ENCODE results near the gene FER.

- RRBS, 2 experiments, result no CpG with 5 or more reads among the region's 2 CpGs
These were observed 300.5 kb downstream of the SLCO4C1 start for GRCh38 chr5:101995644-101995992.

DNA sequence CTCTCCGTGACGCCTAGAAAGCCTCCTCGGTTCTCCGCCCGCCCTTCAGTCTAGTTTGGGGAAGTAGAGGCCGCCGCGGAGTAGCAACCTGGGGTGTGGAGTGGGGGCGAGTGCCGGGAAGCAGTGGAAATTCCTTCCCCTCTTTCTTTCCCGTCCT, 514 bp downstream of the PAM start:
- RRBS, 2 experiments, result no CpG with 5 or more reads among the region's 11 CpGs

DNA sequence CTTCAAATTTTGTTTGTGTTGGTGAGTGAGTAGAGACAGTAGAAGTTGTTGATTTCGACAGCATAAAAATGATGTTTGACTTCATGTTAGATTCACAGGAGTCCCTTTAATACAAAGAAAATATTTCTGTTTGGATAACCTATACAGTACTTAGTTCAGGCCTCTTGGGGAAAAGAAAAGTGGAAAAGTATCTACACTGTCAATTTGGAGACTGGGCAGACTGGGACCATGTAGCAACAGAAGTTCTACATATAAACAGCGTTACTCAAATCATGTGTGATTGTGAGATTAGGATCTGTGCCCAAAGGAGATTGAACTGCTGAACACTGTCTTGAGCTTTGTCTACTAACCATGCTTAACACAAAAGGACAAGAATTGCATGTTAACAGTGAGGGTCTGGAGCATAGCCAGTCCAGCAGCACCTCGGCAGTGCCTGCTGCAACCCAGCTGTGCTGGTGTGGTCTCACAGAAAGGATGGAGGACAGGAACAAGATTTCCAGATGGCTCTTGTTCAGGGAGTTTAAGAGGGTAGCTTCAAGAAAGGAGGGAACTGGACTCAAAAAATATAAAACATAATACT, 5.7 kb downstream of the PAM start:
- RRBS, 2 experiments, result no CpG with 5 or more reads among the region's 3 CpGs

DNA sequence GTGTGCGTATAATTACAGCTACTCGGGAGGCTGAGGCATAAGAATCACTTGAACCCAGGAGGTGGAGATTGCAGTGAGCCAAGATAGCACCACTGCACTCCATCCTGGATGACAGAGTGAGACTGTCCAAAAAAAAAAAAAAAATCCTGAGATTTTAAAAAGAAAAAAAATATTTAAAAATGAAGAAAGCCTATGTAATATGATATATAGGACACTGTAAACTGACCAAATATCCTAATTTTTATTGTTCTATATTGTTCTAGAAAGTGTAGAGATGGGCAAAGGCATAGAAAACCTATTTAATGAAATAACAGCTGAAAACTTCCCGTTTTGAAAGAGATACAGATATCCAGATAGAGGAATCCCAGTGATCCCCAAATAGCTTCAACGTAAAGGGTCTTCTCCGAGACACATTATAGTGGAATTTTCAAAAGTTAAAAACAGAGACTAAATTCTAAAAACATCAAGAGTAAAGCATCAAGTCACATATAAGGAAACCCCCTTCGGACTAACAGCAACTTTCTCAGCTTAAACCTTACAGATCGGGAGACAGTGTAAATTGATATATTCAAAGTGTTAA, 136.5 kb downstream of the GIN1 start:
- RRBS, 2 experiments, result no CpG with 5 or more reads among the region's 7 CpGs

GRCh38 chr5:105391838-105392347, 1829.3 kb upstream of the NUDT12 start:
- RRBS, 2 experiments, result no CpG with 5 or more reads among the region's 13 CpGs

DNA sequence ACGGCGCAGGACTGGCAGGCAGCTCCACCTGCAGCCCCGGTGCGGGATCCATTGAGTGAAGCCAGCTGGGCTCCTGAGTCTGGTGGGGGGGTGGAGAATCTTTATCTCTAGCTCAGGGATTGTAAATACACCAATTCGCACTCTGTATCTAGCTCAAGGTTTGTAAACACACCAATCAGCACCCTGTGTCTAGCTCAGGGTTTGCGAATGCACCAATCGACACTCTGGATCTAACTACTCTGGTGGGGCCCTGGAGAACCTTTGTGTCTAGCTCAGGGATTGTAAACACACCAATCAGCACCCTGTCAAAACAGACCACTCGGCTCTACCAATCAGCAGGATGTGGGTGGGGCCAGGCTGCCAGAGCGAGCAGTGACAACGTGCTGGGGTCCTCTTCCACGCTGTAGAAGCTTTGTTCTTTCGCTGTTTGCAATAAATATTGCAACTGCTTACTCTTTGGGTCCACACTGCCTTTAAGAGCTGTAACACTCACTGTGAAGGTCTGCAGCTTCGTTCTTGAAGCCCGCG, 1424.1 kb downstream of the EFNA5 start:
- RRBS, 2 experiments, result no CpG with 5 or more reads among the region's 15 CpGs

GRCh38 chr5:107474445-107474850, 196.3 kb downstream of the EFNA5 start:
- RRBS, 2 experiments, result no CpG with 5 or more reads among the region's 4 CpGs

GRCh38 chr5:107778703-107779028, 107.9 kb upstream of the EFNA5 start:
- RRBS, 2 experiments, result no CpG with 5 or more reads among the region's 2 CpGs

- RRBS, 2 experiments, result no CpG with 5 or more reads among the region's 2 CpGs
These were observed 169.0 kb downstream of the FBXL17 start for GRCh38 chr5:108212889-108213311.

GRCh38 chr5:108360622-108361331, 21.1 kb downstream of the FBXL17 start:
- RRBS, 2 experiments, result no CpG with 5 or more reads among the region's 3 CpGs

DNA sequence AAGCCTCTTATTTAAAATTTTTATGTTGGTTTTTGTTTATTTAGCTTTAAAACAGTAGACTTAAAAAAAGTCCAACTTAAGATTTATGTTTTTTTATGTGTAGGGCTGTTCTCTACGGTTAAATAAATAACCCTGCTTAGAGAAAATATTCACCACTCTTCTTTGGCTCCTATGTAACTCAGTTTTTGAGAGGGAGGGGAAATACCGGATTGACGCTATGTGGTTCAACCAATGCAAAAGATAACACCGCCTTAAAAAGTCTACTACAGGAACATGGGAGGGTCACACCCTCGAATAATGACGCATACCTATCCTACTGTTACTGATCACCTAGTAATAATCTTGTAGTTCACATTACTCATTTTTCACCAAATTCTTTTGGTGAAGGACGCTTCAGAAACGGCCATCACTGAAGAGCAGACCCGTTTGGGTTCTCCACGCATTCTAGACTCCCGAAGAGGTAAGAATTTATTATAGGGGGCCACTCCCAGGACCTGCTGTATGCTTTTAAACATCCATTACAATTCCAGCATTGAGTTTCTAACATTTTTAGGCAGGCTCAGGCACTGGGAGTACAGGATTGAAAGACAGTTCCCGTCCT, at the start of gene FER:
Gene FER, plus strand, starts transcription at position 357 of the 601 bp plus-strand sequence.
- RRBS, 2 experiments, result no CpG with 5 or more reads among the region's 12 CpGs

DNA sequence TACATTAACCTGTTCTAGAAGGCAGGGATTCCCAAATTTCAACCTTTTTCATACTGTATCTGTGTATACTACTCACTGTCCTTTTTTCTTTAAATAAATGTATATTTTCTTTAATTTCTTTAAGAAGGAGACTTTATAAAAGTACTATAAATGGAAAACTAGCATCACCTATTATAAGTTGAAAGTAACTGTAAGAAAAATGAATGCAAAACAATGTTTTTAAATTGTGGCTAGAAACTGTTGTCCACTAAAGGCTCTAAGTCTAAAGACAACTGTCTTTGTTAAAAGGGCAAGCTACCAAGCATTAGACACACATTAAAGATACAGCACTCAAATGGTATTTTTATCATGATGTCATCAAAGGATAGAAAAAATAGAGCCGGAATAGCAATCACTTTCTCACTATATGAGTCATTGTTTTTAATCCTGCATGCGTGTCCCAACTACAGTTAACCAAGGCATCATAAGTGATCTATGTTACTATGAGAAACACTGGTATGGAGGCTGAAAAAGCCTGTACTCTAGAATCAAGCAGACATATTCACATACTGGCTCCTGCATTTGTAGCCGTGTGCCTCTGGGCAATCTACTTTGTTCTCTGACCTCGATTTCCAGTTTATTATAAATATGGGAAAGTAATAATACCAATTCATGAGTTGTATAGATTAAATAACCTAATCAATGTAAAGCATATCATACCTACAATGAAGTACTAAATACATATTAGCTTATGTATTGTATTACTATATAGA, 1.8 kb upstream of the PJA2 start:
- RRBS, 2 experiments, result no CpG with 5 or more reads among the region's 4 CpGs

GRCh38 chr5:109688675-109689145, 1.0 kb upstream of the MAN2A1 start:
- RRBS, 2 experiments, result no CpG with 5 or more reads among the region's 10 CpGs

- RRBS, 2 experiments, result no CpG with 5 or more reads among the region's 8 CpGs
These were observed 23.6 kb downstream of the MAN2A1 start for GRCh38 chr5:109713272-109713881.

GRCh38 chr5:109770200-109770798, 80.6 kb downstream of the MAN2A1 start:
- RRBS, 2 experiments, result no CpG with 5 or more reads among the region's 4 CpGs

DNA sequence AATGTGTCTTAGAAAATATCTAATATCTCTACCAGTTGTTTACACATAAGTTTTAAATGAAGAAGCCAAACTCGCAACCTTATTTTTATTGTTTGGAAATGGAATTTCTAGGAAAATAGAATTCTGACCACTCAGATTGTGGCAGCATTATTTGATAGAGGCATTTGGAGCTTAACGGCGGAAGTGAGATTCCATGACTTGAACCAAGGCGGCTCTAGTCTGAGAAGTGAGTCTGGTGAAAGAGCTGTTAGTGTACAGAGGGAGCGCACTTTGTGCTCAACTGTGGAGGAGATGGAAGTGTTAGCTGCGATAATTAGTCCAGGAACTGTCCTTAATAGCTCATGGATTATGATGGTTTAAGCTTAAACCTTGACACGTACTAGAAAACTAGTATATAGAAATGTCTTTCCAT, 104.3 kb downstream of the MAN2A1 start:
- RRBS, 2 experiments, result no CpG with 5 or more reads among the region's 7 CpGs

DNA sequence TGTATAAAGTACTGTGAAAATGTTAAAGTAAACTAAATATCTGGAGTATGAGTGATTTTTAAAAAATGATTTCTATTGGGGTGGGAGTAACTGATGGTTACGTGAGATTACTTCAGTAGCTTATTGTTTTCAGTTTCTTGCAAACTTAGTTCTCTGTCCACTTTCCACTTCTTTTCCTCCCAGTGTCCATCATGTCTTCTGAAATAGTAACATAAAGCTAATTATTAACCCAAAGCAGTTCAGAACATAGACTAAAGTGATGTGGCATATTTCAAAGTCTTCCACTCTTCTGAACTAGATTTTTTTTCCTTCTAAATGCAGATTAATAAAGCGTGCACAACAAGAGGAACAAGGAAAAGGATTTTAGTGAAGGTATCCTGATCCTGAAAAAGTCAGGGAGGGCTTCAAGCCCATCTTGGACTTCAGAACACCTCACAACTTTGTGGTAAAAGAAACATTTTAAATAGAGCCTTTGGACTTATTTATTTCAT, 114.2 kb downstream of the MAN2A1 start:
- RRBS, 2 experiments, result no CpG with 5 or more reads among the region's 2 CpGs

DNA sequence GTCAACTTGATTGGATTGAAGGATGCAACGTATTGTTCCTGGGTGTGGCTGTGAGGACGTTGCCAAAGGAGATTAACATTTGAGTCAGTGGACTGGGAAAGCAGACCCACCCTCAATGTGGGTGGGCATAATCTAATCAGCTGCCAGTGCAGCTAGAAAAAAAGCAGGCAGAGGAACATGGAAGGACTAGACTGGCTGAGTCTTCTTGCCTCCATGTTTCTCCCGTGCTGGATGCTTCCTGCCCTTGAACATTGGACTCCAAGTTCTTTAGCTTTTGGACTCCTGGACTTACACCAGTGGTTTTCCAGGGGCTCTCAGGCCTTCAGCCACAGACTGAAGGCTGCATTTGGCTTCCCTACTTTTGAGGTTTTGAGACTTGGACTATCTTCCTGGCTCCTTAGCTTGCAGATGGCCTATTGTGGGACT, 313.4 kb downstream of the TMEM232 start:
- RRBS, 2 experiments, result no CpG with 5 or more reads among the region's 3 CpGs

- RRBS, 2 experiments, result no CpG with 5 or more reads among the region's 12 CpGs
These were observed 347 bp upstream of the SLC25A46 start for GRCh38 chr5:110738523-110738796.